ENCODE results near the genes TMBIM1, WNT6 and NHEJ1.

GRCh38 chr2:218156069-218156626 lies 10.6 kb downstream of the CXCR1 start:
- PRO-cap, 3 experiments = no peak in any of the 3 experiments

DNA sequence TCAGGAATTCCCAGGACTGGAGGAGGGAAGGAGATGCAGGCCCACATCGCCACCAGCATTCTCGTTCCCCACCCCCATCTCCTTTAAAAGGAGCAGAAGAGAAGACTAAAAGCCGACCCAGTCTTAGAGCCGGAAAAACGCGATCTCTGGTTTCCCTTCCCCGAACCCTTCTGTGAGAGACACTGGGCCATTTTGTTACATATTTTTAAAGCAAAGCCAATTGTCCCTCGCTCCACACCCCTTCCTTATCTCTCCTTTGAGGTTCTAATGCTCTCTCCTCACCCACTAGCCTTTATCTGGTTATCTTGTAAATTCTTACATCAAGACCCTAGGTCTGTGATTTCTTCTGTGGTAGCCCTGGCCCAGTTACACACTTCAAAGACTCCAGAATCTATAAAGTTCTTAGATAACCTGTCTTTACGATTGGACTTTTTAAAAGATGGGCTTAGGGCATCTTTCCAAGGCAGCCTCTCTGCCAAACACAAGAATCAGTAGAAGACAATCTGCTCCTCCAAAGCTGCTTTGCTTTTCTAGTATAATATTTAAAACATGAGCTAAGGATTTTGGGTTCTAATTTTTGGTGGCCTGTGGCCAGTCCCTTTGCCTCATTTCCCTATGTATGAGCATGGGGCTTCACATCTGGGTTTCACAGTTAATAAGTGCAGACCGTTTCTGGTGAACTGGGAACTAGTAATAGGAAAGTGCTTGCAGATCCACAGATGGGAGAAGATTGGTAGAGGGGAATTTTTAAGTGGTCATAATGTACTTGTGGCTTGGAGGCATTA lies 1.2 kb downstream of the ARPC2 start:
- PRO-cap, 3 experiments = peak in 2 of 3 experiments; most common plus-strand start position 115 of the sequence (in 1); most common minus-strand start position 85 of the sequence (in 1)

GRCh38 chr2:218257016-218257541 lies 3.7 kb upstream of the GPBAR1 start:
- PRO-cap, 3 experiments = no peak in any of the 3 experiments

GRCh38 chr2:218258814-218260210 lies 1.5 kb upstream of the GPBAR1 start:
- PRO-cap, 3 experiments = peak in 1 of 3 experiments; most common plus-strand start chr2:218259335 (in 1); most common minus-strand start chr2:218259135 (in 1)

DNA sequence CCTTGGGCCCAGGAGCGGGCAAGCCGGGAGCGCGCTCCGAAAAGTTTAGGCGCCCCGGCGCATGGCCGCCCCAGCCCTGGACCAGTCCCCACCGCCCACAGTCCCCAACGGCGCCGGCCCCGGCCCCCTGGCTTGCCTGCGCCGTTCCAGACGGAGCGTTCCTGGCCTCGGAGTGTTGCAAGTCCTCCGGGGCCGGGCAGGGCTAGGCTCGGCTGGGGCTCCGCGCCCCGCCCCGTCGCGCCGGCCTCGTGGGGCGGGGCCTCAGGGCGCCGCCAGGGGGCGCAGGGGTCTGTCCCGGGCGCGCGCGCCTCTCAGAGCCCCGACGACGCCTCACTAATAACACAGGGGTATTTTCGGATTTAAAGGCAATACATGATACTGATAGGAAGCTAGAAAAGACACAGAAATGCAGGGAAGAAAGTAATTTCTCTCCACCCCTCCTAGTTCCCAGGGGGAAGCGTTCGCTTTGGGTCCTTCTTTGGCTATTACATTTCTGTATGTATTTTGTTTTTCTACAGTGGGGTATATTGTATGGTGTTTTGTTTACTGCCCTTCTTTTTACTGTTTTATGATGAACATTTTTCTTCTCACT lies at the start of gene TMBIM1:
TMBIM1 (minus strand) TSS at position 174 of the 592 bp plus-strand sequence.
- PRO-cap, 3 experiments = peak in 3 of 3 experiments; most common plus-strand start position 297 of the sequence (in 1); most common minus-strand start position 174 of the sequence (in 1)

DNA sequence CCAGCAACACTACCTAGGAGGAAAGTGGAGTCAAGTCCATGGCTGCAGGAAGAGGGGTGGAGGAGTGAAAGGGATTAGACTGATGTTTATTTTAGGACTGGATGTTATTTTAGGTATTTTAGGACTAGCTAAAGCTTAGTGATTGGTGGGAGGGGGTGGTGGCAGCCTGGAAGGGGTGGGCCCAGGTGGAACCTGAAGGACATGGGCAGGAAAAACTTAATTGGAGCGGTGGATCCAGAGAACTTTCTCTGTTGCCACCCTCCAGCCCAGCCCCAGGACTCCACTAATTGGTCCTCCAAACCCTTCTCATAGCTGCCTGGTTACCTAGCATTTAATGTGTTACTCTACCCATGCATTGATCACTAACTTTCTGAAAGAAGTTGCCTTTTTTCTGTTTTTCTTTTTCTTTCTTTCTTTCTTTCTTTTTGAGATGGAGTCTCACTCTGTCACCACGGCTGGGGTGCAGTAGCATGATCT lies 4.0 kb upstream of the TMBIM1 start:
- PRO-cap, 3 experiments = no peak in any of the 3 experiments

DNA sequence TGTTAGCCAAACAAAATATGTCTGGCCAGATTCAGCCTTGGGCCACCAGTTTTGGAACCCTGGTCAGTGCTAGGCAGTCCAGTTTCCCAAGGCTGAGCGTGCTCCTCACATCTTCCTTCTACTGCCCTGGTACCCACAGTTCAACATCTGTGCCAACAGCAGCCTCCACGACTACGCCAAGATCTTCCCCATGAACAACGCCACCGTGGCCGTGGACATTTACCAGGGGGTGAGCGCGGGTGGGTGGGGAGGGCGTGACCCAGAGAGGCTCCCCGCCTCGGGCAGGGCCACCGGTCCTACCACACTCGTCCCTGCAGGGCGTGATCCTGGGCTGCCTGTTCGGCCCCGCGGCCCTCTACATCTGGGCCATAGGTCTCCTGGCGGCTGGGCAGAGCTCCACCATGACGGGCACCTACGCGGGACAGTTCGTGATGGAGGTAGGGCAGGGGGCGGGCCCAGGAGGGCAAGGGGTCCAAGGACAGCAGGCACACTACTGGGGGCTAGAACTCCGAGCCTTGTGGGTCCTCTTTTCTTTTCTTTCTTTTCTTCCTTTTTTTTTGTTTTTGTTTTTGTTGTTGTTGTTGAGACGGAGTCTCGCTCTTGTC lies 8.5 kb upstream of the CTDSP1 start:
- PRO-cap, 3 experiments = no peak in any of the 3 experiments

- PRO-cap, 3 experiments = no peak in any of the 3 experiments
These were observed 6.8 kb upstream of the CTDSP1 start for GRCh38 chr2:218392593-218393624.

DNA sequence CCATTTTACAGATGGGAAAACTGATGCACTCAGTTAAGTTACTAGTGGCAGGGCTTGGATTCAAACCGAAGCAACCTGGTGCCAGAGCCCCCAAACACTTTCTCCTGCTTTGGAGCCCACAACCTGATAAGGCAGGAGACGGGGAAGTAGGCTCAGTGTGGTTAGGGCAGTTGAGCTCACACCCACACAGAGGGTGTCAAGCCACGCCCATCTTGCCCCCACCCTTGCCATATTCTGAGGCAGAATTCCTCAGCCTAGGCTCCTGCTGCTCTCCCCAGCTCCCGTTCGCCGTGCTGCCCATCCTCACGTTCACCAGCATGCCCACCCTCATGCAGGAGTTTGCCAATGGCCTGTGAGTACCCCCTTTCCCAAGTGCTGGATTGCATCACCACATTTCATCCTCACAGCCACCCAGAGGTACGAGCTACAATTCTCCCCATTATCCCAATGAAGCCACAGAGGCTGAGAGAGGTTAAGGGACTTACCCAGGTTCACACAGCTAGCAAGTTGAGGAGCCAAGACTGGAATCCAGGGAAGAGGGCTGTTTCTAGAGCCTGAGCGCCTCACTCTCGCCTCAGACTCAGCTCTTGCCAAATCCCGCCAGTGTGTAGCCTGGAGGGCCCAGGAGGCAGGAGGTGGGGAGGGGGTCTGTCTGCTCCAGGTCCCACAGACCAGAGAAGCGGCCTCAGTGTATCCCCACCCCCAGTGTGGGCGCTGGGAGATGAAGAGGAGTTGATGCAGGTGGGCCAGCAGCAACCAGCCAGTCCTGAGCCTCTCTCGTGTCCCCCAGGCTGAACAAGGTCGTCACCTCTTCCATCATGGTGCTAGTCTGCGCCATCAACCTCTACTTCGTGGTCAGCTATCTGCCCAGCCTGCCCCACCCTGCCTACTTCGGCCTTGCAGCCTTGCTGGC lies 5.6 kb upstream of the CTDSP1 start:
- PRO-cap, 3 experiments = no peak in any of the 3 experiments

DNA sequence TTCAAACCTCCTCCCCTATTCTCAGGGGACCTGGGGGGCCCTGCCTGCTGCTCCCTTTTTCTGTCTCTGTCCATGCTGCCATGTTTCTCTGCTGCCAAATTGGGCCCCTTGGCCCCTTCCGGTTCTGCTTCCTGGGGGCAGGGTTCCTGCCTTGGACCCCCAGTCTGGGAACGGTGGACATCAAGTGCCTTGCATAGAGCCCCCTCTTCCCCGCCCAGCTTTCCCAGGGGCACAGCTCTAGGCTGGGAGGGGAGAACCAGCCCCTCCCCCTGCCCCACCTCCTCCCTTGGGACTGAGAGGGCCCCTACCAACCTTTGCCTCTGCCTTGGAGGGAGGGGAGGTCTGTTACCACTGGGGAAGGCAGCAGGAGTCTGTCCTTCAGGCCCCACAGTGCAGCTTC lies 5.0 kb downstream of the CTDSP1 start:
- PRO-cap, 3 experiments = no peak in any of the 3 experiments

- PRO-cap, 3 experiments = no peak in any of the 3 experiments
These were observed 8.0 kb downstream of the CTDSP1 start for GRCh38 chr2:218407718-218408048.

DNA sequence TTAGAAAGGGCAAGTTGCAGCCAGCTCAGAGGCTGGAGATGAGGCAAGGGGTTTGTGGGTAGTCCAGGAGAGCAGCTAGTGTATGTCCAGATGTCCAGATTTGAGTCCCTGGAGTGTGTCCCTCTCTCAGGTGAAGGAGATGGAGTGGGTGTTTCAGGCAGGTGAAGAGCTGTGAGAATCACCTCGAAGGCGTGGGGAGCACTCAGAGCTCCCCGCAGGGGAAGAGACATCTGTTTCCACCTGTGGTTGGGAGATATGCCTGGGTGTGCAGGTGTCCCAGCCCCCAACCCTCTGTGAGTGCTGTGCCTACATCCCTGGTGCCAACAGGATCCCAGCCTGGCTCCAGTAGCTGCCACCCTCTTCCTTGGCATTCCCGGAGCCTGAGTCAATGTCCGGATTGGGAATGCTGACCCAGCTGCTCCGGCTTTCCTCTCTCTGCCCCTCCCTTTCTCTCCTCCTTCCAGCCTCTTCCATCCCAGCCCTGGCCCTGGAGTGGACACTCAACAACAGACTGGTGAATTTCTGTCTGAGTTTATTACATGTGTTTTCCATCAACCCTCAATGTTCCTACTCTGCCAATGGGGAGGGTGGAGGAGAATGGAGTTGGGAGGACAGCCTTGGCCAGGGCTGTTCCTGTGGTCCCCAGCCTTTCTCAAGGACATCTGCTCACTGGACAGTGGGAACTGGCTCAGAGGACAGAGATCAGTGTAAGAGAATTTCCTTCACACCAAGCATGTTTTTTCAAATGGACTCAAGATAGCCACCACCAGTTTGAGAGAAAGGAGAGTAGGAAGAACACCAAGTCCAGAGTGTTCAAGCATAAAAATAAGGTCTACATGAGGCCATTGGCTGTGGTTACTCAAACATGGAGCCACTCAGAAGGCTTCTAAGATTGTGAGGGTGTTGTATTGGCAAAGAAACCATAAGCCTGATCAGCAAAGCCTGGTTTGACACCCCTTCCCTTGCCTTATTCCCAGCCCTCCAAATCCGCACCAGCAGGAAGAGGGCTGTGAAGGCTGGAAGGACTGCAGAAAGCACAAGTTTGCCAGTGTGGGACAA lies 27.1 kb upstream of the WNT6 start:
- PRO-cap, 3 experiments = peak in 1 of 3 experiments; most common plus-strand start position 388 of the sequence (in 1)

DNA sequence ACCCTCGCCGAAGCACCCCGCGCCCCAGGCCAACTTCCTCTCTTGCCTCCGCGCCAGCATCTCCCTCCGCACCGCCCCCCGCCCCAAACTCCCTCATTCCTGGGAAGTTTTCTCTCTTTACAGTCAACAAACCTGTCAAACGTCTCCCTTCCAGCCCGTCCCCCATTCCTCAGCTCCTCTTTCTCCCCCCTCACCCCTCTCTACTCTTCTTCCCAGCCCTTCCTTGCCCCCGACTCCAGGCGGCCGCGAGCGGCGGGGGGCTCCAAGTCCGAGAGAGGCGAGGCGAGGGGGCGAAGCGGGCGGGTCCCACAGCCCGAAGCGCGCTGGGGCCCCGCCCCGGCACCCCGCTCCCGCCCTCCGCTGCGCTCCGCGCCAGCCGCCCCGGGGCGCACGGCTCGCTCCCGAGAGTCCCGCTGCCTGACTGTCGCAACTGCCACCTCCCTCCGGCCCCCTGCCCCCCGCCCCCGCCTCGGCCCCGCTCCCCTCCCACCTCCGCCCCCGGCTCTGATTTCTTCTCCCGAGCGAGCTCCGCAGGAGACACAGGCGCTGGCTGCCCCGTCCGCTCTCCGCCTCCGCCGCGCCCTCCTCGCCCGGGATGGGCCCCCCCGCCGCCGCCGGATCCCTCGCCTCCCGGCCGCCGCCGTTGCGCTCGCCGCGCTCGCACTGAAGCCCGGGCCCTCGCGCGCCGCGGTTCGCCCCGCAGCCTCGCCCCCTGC lies at the start of gene WNT6:
WNT6 (plus strand) TSS at position 512 of the 716 bp plus-strand sequence.
- PRO-cap, 3 experiments = no peak in any of the 3 experiments

GRCh38 chr2:218963134-218963755 lies 3.8 kb downstream of the CDK5R2 start:
- PRO-cap, 3 experiments = no peak in any of the 3 experiments

DNA sequence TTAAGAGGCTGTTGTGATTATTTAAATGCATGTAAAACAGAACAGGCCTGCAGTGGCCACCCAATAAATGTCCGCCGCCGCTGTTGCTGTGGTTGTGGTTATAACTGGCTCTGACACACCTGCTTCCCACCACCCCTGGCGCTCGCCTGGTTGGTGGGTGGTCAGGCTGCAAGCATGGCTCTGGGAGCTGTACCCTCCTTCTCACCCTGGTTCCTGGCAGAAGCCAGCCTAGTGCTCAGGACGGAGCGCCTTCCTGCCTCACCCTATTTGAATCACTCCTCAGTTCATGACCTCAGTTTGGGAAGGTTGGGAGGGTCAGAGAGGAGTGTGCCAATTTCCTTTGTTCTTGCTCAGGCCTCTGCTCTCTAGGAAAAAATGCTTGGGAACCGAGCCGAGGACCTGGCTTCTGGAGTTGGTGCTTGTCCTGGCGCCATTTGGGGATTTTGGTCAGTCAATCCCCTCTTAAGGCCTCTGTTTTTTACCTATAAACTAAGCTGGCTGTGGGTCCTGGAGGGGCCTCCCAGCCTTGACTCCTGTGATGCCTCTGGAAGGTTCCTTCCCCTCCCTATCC lies 5.3 kb upstream of the CRYBA2 start:
- PRO-cap, 3 experiments = no peak in any of the 3 experiments

GRCh38 chr2:219059785-219060454 lies 801 bp downstream of the IHH start:
- PRO-cap, 3 experiments = no peak in any of the 3 experiments

DNA sequence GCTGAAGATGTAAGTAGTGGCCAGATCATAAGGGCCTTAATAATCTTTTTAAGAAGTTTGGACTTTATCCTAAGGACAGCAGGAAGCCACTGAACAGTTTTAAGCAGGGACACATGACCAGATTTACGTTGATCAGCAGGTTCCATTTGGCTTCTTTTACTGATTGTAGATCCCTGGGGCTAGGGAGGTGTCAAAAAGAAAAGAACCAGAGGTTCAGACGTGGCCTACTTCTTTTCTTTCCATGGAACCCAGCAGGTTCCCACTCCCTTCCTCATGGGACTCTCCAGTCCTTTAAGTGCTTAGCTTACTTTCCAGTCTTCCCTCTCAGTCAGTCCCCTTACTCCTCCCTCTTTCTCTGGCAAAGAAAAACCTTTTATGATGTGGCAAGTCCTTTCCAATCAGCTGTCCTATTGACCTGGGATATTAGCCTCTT lies 33.6 kb downstream of the NHEJ1 start:
- PRO-cap, 3 experiments = no peak in any of the 3 experiments

GRCh38 chr2:219160129-219161037 lies at the start of gene NHEJ1:
Gene NHEJ1 (minus strand): TSS chr2:219160815.
- PRO-cap, 3 experiments = peak in 3 of 3 experiments; most common plus-strand start chr2:219160587 (in 3); most common minus-strand start chr2:219160555 (in 3)

DNA sequence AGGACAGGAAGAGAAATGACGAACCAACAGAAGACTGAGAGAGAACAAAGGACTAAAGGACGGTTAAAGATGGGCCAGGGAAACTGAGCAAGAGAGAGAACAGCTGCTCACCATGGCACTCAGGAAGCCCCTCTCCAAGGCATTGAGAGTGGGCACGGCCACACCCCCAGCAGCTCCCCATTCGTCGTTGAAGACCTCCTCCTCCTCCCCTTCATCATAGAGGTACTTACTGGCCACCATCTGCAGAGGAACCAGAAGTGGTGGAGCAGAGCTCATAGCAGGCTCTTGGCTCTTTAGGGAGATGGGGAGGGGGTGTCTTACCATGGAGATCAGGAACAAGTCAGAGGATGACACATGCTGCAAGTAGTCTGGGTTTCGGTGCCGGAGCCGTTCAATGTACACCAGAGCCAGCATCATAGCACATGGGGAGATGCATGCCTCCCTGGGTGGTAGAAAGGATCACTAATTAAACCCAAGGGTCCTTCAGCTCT lies 2.0 kb downstream of the CNPPD1 start:
- PRO-cap, 3 experiments = no peak in any of the 3 experiments

DNA sequence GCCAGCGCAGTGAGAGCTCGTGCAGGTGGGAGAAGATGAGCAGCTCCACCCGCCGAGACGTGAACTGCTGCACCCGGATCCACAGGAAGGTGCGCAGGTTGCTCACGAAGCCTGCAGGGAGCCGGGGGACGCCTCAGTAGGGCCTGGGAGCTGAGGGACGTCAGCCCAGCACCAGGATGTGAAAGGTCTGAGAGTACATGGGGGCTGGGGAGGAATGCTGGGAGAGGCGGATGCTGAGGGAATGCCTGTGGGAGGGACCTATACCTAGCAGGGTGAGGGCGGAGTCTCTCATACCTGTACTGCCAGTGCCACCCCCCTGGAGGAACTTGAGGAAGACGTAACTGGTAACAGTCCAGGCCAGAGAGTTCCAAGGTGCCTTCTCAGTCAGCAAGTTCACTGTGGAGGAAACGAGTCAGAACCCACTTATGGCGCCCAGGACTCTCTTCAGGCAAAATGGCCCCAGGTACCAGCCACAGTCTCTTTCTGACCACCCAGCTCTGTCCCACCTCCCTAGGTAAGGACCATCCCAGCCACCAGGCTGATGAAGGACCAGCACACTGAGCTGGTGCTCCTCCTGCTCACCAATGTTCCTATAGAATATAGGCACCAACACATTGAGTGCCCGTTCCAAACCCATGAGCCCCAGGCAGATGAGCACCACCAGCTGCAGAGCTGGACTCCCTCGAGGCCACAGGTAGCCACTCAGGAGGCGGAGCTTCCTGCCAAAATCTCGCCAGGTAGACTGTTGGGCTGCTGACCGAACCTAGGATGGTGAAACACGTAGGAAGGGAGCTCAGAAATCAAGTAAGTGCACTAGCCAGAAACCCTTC lies 2.5 kb downstream of the ABCB6 start:
- PRO-cap, 3 experiments = no peak in any of the 3 experiments